Vein endothelial cell (primary cell): ENCODE data around the genes KMT2E, EFCAB10 and ATXN7L1.

GRCh38 chr7:103308053-103308496 lies 10.8 kb downstream of the PMPCB start:
- CAGE, long polyA plus RNA, result no peak

DNA sequence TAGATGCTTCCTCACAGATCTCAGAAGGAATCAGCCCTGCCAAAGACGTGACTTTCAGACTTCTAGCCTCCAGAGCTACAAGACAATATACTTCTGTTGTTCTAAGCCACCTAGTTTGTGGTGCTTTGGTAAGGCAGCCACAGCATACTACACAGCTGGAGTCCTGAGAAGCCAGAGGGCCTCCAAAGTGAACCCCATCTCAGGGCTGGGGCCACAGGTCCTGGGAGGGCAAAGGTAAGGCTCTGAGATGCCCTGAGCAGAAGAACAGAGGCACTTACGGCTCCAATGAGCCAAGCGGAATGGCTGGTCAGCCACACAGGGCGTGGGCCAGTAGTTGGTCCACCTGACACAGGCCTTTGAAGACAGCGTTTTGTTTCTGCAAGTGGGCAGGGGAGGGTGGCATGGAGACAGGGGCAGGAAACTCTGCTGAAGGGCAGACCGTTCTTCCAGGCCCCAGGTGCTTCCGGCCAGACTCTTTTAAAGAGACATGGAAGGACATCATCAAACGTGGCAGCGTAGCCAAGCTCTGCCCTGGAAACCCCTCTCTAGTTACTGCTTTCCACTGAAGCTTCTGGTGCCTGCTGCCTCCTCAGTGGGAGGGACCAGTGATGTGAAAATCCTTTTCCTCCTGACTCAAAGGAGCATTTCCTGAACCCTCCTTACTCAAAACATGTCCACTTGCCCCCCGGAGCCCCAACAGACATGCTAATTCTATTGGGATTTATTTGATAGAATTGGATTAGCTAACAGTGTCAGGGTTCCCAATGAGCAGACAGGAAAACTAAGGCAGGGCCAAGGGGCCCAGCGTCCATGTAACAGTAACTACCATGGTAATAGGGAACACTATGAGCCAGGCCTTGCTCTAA lies 77.5 kb upstream of the KMT2E start:
- CAGE, long polyA plus RNA, result no peak

- CAGE, long polyA plus RNA, result no peak
Observed at GRCh38 chr7:105006175-105007126, 7.6 kb upstream of the KMT2E start.

DNA sequence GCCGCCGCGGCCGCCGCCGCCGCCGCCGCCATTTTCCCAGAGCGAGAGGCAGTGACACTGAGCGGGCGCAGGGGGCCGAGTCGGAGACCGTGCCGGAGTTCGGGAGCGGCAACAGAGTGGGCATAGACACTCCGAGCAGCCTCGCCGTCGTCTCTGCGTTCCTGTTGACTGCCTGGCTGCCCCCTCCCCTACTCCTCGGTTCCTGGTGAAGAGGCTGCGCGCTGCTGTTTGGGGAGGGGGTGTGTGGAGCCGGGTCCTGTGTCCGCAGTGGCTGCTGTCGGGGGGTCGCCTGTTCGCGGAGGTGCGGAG lies at the start of gene KMT2E:
KMT2E (plus strand) TSS at position 39 of the 309 bp plus-strand sequence.
- CAGE, long polyA plus RNA, result no peak

- CAGE, long polyA plus RNA, result no peak
Observed at GRCh38 chr7:105014476-105014692, 379 bp downstream of the KMT2E start.

DNA sequence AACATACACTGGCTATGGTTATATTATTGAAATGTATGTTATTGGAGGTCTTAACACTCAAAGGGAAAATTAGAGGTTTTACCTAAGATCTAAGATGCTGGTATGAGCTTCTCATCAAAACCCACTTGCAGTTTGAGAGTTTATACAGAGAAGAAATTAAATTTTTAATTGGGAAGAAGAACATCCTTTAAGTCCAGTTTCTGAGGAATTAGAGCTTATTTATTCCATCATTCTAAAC lies 28.8 kb downstream of the KMT2E start:
- CAGE, long polyA plus RNA, result no peak

DNA sequence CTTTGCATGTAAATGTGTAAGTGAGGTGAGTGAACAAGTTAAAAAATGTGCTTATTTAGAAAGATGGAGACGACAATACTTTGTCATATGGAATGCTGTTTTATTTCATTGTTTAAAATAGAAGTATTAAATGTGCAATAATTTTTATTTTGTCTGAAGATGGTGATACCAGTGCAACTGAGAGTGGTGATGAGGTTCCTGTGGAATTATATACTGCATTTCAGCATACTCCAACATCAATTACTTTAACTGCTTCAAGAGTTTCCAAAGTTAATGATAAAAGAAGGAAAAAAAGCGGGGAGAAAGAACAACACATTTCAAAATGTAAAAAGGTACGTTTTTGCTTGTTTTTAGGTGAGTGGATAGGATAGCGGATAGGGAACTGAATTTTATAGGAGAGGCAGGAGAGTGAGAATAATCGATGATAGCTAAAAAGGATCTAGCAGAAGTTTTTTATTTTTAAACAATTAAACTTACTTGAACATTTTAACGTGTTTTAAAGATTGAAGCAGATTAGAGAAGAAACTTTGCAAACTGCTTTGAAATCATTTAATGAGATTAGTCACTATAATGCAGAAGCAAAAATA lies 60.6 kb downstream of the KMT2E start:
- CAGE, long polyA plus RNA, result no peak

GRCh38 chr7:105107215-105107893 lies 93.3 kb downstream of the KMT2E start:
- CAGE, long polyA plus RNA, result no peak

DNA sequence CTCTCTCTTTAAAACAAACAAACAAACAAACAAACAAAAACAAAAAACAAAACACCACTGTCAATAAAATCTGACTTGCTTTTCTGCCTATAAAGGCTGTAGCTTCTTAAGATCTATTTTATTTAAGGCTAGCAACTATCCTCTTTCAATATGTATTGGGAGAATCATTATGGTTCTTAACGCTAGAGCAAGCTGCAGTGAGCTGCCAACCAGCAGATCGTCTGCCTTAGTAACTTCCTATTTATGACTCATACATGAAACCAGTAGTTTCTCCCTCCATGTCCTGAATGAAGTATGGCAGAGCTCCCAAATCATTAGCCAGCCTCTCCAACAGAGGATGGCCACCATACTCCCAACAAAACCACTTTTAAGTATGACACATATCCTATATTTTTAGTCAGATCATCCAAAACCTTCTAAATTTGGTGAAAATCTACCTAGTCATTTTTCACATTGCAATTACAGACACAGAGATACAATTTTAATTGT lies 163.5 kb downstream of the SRPK2 start:
- CAGE, long polyA plus RNA, result no peak

GRCh38 chr7:105273265-105273969 lies 115.3 kb downstream of the SRPK2 start:
- CAGE, long polyA plus RNA, result no peak

DNA sequence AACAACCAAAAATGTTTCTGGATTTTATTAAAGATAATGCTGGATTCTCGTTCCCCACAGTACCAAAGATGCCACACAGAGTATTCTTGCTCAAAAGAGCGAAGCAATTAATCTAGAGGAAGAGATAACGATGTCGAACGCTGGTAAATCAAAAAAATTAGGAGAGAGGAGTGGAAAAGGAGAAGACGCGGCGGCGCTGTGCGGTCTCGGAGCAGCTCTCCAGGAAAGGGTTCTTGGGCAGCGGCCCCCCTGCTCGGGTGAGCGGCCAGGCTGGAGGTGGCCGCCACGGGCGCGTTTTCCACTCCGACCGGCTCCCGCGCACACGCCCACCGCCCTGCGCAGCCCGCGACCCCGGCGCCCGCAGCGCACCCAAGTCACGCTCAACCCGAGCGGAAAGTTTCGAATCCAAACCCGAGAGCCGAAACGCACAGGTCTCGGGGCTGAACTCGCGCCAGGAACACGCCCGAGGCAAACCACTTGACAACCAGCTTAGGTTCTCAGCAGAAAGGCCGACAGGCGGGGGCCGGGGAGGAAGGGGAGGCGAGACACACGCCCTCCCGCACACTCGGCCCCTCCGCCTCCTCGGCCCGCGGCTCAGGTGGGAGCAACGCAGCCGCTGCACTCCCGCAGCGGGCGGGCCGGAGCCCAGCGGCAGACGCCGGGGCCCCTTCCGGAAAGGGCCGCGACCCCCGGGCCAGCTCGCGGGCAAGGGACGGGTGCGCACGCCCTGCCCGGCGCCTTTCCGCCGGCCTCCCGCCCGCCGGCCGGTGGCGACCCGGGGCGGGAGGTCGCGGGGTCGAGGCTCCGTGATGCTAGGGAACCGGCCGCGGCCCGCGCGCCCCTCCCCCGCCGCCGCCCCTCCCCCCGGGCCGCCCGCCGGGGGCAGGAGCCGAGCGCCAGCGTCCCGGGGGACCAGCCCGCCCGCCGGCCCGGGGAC lies 825 bp downstream of the SRPK2 start:
- CAGE, long polyA plus RNA, result no peak

DNA sequence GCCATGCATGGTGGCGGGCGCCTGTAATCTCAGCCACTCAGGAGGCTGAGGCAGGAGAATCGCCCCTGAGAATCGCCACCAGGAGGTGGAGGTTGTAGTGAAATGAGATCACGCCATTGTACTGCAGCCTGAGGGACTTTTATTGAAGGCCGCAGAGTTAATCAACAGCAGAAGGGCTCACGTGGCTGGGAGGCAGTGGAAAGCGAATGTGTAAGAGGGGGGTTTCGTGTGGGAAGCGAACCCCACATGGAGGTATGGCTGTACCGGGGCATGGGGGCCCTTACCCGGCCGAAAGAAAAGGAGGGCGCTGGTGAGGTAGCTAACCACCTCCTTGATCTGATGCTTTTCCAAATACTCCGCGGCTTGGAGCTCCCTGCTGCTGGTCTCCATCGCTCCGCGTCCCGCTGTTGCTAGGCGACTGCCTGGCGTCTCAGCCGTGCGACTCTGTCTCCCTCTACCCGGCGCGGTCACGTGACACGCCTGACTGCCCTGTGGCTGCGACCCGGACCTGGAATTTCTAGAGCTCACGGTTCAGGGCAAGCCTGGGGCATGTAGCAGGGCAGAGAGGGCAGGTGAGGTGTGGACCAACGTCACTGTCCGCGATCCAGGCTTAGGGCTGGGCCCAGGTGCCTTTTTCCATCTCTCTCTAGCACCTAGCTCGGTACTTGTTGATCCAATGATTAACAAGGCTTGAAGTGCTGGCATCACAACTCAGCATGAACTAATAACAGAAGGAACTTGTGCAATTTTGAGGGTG lies at the start of gene EFCAB10:
EFCAB10 (minus strand) TSS at position 420 of the 757 bp plus-strand sequence.
- CAGE, long polyA plus RNA, result no peak

DNA sequence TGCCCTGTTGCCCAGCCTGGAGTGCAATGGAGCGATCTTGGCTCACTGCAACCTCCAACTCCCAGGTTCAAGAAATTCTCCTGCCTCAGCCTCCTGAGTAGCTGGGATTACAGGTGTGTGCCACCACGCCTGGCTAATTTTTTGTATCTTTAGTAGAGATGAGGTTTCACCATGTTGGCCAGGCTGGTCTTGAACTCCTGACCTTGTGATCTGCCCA lies 80.7 kb upstream of the EFCAB10 start:
- CAGE, long polyA plus RNA, result no peak

DNA sequence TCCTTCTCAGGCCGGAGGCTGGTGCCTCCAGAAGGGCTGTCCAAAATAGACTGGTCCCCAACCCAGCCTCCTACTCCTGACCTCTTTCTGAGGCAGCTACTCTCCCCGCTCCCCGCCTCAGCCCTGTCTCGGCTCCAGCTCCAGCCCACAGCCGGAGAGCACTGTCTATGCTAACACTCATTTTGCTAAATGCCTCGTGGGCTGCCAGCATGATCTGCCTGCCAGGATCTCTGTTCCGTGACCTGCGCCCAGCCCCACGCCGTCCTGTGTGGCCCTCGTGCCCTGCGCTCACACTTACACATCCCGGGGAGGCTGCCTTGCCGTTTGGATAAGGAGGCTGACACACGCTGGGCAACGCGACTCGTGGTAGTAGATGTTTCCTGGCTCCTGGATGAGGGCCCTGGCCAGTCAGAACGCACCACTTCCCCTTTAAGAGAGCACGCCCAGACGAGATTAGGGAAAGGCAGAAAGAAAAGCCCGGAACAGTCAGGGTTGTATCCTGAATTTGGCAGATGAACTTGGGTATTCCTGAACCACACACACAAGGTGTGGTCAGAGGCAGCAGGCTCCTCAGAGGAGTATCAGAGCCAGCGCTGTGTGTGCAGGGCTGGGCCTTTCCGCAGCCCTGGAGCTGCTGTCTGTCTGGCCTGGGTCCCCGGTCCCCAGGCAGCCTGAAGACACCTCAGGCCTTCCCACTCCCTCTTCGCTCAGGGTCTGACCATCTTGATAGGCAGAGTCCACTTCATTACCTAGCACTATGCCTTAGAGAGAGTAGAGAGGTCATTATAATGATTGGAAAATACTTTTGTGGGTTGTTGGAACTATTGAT lies 97.7 kb upstream of the EFCAB10 start:
- CAGE, long polyA plus RNA, result no peak

GRCh38 chr7:105875850-105876378 lies 485 bp downstream of the ATXN7L1 start:
- CAGE, long polyA plus RNA, result no peak

GRCh38 chr7:105876379-105876734 lies at the start of gene ATXN7L1:
ATXN7L1 (minus strand) TSS chr7:105876599.
- CAGE, long polyA plus RNA, result no peak

DNA sequence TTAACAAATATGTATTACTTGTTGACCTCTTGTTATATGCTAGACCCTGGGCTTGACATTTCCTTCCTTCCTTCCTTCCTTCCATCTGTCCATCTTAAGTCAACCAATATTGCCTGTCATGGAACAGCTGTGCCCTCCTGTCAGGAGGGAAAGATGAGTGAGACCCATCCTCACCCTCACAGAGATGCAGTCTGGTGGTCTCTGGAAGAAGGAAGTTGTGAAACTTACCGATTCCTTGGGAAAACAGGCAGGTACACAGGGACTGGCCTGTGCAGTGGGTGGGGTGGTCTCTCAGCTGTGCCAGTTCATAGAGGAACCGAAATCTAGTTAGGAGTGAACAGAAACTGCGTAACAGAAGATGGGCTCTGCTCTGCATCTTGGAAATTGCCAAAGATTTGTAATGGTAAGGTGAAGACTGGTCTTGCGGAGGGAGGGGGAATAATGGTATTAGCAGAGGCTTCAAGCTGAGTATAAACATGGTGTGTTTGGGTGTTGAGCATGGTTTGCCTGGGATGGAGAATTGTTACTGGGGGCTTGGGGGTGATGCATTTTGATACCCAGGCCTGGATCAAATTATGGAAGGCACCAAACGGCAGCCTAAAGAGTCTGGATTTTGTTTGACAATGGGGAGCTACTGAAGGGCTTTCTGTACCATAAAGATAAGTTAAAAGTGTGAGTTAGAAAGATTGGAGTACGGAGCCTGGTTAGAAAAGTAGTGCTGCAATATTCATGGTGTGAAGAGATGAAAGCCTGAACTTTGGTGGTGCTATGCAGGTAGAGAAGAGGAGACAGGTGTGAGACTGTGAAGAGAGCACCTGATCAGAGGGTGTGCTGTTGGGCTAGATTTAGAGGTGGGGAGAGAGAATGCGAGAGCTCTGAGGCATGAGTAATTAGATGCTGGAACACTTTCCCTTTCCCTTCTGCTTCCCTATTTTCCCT lies 2.0 kb upstream of the ATXN7L1 start:
- CAGE, long polyA plus RNA, result no peak

- CAGE, long polyA plus RNA, result no peak
Observed at GRCh38 chr7:106080128-106080904, 31.8 kb downstream of the SYPL1 start.

- CAGE, long polyA plus RNA, result no peak
Observed at GRCh38 chr7:106178749-106179159, 66.6 kb upstream of the SYPL1 start.

DNA sequence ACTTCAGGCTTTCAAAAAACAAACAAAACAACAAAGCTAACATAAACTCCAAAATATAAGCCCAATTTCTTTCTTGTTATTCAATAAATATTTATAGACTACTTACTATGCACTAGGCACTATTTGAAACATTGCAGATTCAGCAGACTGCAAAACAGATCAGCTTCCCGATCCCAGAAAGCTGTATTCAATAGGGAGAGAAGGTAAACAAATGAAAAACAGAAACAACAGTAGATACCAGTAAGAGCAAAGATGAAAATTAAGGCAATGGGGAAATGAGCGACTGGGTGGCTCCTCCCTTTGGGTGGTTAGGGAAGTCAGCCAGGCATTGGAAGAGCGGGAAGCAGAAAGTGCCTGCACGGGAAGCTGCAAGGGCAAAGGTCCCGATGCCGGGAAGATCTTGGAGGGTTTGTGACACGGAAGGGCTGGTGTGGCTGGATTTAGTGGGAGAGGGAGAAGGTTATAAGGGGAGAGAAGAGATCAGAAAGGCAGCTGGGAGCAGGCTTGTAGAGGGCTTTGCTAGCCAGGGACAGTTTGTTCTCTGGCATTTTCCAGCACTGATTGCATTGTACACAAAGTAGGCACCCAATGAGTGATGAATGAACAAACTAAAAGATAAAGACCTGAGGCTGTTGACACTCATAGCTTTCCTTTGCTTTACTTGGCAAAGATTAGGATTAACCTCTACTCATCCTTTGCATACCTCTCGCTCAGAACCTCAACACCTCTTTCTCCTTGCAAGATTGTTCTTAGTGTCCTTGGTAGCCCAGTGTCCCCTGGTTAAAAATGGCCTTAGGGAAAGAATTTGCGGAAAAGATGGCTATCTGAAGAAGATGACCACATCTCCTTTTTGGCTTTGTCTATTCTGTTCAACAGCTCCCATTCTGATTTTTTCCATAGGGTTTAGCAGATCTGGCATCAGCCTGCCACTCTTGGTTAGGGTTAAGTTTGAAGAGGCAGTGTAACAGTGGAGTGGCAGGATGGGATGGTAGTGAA lies 67.7 kb downstream of the NAMPT start:
- CAGE, long polyA plus RNA, result no peak